NT2/D1 (cell line): ENCODE results near the genes ALDH9A1, UCK2 and MPC2.

DNA sequence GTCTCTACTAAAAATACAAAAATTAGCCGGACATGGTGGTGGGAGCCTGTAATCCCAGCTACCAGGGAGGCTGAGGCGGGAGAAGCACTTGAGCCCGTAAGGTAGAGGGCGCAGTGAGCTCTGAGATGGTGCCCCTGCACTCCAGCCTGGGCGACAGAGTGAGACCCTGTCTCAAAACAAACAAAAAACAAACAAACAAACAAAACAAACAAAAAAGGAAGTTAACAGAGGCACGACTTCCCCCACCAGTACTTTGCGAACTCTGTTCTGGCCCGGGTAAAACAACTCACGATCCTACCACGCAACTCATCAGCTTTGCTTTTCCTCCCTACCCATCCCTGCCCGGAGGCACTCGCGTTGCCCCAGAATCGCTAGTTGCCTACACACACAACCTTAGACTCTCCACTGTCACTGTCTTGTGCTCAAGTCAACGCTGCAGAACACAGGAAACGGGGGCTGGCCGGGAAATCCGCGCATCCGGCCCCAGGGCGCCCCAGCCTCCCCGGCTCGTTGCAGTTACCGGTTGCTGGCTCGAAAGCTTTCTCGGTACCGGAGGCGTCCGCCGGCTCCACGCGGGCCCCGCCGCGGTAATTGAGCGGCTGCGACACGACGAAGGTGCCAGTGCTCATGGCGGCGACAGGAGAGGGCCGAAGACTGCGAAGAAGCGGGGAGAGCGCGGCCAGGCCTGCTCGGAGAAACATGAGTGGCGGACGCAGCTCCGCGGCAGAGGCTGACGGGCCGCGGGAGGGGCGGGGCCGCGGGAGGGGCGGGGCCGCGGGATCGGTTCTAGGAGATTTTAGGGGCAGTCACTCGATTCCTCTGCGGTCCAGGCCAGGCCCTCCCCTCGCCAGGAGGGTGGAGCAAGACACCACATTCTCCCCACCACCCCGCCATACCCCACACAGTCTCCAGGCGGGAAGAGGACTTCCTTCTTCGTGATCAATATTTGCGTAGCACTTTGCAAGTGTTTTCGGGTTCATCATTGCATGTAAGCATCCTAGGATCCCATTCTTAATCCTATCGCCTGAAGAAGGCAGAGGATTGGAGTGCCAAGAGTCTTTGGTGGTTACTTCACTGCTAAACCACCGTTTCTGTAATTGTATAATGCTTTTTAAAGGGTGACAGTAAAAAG lies at the start of gene ALDH9A1:
ALDH9A1 (minus strand) TSS at position 705 of the 1,132 bp plus-strand sequence.
- RRBS, 2 experiments, result under 1 to 1% methylated on average over 4 to 10 of the region's 71 CpGs

GRCh38 chr1:165827417-165828290 lies at the start of gene UCK2:
UCK2 (plus strand) TSS chr1:165827614.
- RRBS, 2 experiments, result 2% methylated on average over 67 to 78 of the region's 111 CpGs

DNA sequence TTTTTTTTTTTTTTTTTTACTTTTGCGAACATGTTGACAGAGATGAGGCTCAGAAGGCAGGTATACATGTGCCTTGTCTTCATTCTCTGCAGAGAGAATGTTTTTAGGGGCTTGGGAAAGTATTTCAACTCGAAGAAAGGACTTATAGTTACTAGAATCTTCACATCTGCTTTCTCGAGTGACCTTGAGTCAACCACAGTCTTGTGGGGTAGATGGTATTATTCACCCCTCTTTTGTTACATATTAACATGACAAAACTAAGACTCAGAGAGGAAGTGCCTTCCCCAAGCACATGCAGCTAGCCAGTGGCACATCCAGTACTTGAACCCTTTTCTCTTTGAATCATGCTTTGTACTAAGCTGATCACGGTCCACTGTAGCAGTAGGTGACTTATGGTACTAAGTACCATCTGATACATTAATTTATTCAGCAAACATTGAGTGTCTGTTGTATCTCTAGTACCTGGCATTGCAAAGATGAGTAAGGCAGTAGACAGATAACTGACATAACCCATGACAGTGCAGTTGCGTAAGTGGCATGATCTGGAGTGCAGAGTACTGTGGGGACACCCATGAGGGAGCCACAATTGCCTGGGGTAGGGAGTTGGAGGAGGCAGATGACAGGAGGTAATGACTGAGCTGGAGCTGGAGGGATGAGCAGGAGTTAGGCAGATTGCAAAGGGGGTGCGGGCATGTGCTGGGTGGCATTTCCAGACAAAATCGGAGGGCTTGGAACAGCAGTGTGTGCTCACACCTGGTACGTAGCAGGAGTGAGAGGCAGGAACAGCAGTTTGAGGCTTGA lies 29.7 kb downstream of the UCK2 start:
- RRBS, 2 experiments, result no CpG with 5 or more reads among the region's 8 CpGs

GRCh38 chr1:165896797-165897698 lies 69.6 kb downstream of the UCK2 start:
- RRBS, 2 experiments, result no CpG with 5 or more reads among the region's 15 CpGs

DNA sequence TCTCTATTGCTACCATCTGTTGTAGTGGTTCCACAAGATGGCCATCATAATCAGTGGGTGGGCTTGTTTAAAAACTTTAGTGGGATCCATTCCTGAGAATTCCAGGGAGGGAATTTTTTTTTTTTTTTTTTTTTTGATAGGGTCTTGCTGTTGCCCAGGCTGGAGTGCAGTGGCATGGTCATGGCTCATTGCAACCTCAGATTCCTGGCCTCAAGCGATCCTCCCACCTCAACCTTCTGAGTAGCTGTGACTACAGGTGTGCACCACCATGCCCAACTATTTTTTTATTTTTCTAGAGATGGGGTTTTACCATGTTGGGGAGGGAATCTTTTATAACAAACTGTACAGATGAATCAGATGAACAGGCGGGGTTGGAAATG lies 87.3 kb downstream of the UCK2 start:
- RRBS, 2 experiments, result no CpG with 5 or more reads among the region's 2 CpGs

DNA sequence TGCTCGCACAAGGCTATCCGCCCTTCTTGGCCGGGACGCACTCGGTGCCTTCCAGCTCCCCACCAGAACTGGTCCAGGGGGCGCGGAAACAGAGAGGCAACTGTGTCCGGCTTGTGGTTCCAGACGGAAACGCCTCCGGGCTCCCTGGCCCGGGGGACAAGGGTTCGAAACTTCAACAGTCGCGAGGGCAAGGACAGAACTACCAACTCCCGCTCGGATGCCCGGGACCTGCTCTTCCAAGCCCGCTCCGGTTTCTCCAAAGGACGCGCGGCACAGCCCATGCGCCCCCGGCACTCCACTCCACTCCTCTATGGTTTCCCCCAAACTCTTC lies 1.5 kb downstream of the FAM78B start:
- RRBS, 2 experiments, result 2 to 3% methylated on average over 18 to 19 of the region's 25 CpGs

GRCh38 chr1:166840094-166840354 lies 749 bp downstream of the POGK start:
- RRBS, 2 experiments, result no CpG with 5 or more reads among the region's 10 CpGs

DNA sequence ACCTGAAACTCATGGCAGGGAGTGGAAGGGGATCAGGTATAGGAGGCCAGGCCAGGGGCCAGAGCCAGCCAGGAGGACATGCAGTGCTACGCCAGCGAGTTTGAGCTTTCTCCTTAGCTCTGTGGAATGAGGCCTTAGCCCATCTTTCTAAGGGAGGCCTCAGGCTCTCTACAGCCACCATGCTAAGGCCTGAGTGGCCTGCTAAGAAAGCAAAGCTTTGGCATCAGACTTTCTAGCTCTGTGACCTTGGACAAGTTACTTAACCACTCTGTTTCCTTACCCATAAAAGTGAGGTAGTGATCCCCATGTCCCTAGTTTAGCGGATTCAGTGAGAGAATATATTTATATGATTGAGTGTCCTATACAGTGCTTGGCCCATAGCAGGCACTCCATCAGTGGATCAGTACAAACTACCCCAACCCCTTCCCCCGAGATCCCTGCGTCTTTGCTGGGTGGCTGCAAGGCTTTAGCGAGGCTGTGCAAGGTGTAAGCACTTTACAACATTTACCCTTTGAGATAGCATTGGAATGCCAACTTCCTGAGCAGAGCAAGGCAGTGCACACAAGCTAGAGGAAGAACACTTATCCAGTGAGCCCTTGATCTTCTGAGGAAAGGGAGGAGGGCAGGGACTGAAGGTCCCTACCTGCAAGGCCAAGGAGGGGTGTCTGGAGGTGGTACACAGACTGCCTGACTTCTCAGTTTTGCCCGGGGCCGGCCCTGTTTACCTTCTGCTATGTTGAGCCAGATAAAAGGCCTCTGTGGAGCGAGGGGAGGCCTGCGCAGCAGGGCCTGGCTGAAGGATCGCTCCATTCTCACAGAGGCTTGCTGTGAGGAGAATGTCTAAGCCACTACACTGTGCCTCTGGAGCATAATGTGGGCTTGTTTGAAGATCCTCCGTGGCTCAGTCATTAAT lies 4.2 kb downstream of the POGK start:
- RRBS, 2 experiments, result no CpG with 5 or more reads among the region's 12 CpGs

- RRBS, 2 experiments, result no CpG with 5 or more reads among the region's 10 CpGs
Measured at GRCh38 chr1:167211153-167211693, 9.5 kb upstream of the POU2F1 start.

- RRBS, 2 experiments, result no CpG with 5 or more reads among the region's 2 CpGs
Measured at GRCh38 chr1:167261144-167261547, 40.5 kb downstream of the POU2F1 start.

DNA sequence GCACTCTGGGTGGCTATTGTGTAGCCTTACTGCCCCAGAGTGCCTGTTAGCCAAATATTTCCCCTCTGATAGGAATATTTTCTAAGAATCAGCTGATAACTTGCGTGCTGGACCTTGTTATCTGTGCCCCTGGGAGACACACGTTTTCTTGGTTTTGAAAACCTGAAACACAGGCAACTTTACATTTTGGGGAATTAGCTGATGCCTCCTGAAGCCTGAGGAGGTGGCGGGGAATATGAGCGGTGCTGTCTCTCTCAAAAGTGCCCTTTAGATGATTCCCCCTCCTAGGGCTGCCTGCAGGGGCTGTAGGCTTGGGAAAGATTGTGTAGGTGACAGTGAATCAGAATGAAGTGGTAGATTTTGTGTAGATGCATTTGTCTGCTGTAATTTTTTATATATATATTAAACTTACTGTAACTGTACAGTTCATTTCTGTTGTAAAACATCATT lies 91.4 kb downstream of the CD247 start:
- RRBS, 2 experiments, result no CpG with 5 or more reads among the region's 4 CpGs

DNA sequence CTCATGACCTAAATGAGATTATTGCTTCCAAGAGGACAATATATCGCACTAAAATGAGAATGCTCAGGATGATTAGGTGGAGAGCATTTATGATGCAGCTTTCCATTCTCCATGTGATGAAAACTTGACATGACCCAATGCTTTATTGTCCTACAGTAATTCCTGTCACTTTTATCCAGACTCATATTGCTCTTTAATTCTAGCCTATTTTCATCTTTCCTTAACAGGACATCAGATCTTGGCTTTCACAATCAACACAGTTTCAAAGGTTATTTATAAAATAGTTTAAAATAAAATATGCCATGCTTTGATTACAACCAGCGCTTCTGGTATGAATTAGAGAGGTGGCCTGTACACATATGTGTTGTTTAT lies 18.2 kb downstream of the CD247 start:
- RRBS, 2 experiments, result no CpG with 5 or more reads among the region's 2 CpGs

- RRBS, 2 experiments, result no CpG with 5 or more reads among the region's 23 CpGs
Measured at GRCh38 chr1:167635061-167635976, 5.3 kb downstream of the RCSD1 start.

GRCh38 chr1:167714788-167715741 lies 6.7 kb upstream of the MPZL1 start:
- RRBS, 2 experiments, result no CpG with 5 or more reads among the region's 34 CpGs

DNA sequence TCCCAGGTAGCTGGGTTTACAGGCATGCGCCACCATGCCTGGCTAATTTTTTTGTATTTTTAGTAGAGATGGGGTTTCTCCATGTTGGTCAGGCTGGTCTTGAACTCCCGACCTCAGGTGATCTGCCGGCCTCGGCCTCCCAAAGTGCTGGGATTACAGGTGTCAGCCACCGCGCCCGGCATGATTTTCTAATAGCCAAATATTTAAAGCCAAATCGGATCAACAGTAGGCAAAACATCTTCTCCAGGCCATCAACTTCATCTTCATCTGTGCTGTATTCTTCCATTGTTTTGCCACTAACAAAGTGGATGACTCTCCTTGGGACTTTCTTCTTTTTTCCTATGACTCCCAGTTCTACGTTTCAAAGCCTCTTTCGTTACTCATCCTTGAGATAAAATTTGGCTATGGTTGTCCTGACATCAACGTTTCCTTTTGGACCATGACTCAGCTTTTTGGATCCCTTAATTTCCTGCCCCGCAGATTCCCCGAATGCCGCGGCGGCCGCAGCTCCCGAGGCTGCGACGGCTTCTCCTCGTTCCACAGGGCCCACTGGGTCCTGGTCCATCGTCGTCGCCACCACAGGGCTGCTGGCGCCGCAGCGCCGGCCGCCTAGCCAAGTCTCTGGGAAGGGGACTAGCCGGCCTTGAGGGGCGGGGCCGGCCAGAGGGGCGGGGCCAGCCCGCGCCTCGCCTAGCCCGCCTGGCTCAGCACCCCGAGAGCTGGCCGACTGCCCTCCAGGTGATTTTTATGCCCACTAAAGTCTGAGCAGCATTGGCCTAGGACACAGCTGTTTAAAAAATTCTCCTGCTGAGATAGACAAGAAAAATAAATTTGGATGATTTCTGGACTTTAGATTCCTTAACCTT lies 94.0 kb downstream of the ADCY10 start:
- RRBS, 2 experiments, result no CpG with 5 or more reads among the region's 39 CpGs

DNA sequence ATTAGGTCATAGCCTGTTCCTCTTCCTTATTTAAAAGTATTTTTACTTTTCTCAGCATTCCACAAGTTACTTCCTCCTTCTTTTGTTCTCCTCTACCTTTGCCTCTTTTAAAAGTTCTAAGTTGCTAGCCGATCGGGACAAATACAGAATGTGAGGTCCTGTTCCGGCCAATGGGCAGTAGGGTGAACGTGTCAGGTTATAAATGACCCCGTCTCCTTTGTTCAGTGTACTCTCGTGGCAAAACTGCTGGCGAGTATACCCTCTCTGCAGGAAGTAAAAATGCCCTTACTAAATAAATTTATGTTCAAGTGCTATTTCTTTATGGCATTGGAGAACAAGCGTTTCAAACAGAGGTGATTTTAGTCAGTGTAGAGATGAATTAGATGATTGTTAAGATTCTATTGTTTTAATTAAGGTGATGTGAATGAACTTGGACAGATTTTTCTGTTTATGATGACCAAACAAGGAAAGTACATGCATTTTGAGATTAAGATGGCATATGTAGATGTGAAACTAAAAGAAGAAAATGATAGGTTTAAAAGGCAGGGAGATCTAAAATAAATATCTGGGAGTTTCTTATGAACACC lies 2.4 kb downstream of the ADCY10 start:
- RRBS, 2 experiments, result no CpG with 5 or more reads among the region's 8 CpGs

- RRBS, 2 experiments, result 60 to 98% methylated on average over 2 of the region's 13 CpGs
Measured at GRCh38 chr1:167912217-167912845, 1.6 kb downstream of the ADCY10 start.

DNA sequence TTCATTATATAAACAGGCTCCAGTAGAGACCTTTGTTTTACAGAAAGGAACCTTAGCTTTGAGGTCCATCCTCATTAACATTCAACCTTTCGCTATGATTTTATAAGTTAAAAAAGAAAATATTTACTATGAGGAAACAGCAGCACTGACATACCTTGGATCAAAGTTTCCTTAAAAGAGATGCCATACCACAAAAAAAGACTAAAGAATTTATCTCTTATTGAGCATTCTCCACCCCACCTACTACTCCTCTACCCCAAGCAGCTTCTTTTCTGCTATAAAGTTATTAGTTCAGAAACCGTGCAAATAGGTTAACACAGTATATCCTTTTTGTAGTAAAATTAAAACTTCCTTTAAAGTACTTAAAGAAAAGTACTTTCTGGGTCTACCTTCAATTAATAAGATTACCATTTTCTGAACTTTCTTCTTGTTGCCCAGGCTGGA lies 1.1 kb upstream of the ADCY10 start:
- RRBS, 2 experiments, result no CpG with 5 or more reads among the region's 2 CpGs

DNA sequence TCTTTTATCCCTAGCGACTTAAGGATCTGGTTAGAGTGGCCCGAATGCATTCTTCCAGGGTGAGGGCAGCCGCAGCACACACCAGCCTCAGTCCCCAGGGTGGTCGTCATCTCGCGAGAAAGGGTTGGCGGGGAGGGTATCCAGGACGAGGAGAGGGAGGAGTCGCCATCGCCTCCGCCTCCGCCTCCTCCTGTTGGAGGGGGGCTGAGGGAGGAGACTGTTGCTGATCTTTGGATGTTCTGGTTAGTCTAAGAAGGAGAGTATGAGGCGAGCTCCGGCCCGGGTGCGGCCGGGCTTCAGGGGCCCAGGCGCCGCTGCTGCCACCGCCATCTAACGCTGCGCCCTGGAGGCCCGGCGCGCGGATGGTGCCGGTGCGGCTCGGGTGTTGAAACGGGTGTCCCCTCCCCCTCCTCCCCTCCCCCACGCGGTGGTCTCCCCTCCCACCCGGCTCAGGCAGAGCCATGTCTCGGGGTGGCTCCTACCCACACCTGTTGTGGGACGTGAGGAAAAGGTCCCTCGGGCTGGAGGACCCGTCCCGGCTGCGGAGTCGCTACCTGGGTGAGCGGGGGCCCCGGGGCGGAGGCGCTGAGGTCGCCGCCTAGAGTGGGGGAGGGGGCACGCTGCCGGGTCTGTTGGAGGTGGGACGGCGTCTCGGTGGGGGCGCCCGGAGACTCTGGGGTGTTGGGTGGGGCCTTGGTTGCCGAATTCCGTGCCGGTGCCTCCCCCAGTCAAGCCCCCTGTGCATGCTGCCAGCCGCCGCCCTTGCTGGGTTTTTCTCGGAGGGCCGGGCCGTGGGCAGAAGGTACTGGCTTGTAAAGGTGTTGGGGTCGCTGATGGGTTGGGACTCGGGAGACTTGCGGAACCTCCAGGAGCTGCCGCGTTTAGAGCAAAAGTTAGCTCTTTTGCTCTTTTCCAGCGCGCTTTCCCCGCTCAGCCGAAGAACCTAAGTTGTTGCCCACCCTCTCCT lies at the start of gene MPC2:
MPC2 (minus strand) TSS at position 622 of the 967 bp plus-strand sequence.
- RRBS, 2 experiments, result under 1 to 1% methylated on average over 40 of the region's 70 CpGs